Skeletal muscle satellite cell (primary cell): ENCODE results near the genes TBC1D2B, SH2D7 and CHRNA3.

DNA sequence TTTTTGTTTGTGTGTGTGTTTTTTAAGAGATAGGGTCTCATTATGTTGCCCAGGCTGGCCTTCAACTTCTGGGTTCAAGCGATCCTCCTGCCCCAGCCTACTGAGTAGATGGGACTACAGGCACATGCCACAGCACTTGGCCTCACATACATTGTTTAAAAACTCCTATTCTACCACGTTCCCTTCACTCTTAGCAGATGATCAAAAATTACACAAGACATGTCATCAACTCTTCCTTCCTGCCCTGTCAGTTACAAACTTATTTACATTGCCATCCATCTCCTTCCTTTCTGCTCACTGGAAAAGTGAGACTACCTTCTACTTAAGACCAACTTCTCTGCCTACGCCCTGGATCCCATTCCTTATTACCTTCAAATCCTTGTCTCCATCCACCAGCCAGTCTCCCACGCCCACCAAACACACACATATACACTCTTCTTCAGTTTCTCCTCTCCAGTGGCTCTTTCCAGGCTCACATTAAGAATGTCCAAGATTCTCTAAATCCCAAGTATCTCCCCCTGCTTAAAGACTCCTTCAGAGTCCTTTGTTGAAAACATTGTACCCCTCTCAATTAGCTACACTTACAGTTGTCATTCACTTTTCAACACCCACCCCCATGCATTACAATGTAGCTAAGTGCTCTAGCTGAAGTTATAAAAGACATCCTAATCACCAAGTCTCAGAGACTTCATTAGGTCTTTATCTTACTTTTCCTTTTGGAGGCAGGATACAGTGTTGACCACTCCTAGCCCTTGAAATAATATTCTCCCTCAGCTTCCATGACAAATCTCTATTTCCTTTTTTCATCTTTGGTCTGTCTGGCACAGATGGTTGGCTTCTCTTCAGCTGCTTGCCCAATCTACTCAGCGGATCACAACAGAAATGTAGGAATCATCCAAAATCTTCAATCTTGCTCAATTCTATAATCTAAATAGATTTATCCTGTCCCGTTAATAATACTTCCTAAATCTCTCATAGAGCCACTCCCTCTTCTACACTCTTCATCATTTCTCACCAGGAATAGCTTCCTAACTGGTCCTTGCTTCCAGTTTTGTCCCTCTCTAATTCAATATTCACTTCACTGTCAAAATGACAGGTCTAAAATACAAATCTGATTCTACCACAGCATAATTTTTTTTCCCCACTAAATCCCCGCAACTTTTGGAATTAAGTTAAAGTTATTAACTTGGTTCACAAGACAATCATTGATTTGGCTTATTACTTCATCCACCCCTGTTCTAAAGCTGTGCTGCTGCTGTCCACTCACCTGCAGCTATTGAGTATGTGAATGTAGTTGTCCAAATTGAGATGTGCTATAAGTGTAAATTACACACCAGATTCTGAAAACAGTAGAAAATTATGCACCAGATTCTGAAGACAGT is 4.0 kb downstream of the PEAK1 start:
- CAGE, long polyA plus RNA = no peak

DNA sequence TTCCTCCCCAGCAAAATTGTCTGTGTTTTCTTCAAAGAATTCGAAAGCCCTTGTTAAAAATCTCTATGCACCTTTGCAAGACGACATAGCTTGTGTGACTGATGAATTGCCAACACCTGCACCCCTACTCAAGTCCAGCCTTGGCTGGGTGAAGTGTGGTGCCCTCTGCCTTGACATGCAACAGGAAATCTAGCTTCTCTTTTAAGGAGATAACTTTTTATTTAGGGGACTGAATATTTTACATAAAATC is 642 bp downstream of the HMG20A start:
- CAGE, long polyA plus RNA = no peak

DNA sequence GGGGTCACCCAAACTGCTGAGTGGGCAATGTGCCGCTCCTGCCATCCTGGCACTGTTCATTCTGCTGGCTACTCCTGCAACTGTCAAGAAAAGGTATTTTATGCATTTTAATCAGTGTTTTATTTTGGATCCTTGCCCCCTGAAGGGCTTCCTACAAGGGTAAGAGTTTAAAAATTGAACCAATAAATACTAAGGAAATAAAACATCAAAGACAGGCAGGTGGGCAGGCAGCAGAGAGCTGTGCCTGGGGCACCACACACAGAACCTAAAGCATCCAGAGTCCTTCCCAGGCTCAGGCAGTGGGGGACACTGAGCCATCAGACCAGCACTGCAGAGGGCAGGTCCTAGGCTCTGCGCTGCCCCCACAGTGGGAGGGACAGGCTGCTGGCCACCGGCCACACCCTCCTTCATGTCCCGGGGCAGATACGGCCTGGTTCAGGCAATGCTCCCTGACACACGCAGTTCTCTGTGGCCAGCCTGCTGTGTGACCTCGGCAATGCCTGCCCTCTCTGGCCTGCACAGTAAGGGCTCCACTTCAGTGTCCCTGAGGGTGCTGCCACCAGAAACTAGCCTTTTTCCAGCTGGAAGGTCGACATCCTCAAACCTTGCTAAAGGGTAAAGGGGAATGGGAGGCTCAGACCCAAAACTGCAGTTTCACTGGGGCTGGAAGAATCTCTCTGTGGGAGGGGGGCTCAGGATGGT is 12.5 kb downstream of the LINGO1 start:
- CAGE, long polyA plus RNA = no peak

- CAGE, long polyA plus RNA = no peak
Observed at GRCh38 chr15:77632239-77632576, 504 bp downstream of the LINGO1 start.

DNA sequence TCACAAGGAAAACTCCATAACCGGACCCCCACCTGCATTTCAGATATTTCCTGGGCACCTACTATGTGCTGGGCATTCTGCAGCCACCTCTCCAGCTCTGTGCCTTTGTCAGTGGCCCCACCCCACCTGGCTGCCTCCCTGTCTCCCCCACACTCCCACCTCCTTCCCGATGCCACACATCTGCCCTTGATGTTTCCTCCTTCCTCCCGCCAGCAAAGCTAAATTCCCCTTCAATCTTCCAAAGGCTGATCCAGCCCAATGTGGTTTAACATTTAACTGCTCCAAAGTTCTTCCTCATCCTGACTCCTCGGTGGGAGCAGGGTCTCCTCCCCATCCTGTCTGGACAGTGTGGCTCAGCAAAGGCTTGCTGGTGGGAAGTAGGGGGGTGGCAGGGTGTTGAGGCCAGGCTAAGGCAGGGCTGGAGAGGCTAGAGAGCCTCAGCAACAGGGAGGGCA is 123.0 kb upstream of the LINGO1 start:
- CAGE, long polyA plus RNA = no peak

DNA sequence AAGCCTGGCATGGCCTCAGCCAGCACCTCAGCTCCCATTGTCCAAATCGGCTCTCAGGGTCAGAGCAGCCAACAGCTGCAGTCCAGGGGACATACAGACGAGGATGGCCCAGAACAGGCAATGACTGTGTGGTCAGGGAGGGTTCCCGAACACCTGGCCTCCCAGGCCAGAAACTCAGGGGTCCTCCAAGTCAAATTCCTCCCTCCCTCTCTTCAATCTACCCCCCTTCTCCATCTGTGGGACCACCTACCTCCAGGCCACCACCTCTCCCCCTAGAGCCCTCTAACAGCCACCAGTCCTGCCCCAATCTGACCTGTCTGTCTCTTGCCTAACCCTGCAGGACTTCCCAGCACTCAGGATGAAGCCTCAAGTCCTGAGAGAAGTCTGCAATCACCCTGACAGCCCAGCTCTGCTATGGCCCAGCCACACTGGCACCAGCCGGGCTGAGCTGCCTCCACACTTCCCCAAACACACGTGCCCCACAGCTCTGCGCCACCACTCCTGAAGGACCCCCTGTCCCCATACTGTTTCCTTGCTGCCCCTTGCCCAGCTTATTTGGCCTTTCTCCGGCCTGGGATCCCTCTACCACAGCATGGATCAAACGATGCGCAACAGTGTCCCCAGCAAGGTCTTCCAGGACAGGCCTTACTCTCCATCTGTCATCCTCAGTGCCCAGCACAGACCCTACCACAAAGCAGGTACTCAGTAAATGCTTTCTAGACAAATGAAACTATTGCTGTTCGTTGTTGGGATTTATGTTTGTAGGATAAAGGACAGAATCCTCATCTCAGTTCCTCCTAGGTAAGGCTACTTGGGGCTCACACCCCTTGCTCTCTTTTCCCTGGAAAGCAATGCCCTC is 76.6 kb downstream of the TBC1D2B start:
- CAGE, long polyA plus RNA = no peak

DNA sequence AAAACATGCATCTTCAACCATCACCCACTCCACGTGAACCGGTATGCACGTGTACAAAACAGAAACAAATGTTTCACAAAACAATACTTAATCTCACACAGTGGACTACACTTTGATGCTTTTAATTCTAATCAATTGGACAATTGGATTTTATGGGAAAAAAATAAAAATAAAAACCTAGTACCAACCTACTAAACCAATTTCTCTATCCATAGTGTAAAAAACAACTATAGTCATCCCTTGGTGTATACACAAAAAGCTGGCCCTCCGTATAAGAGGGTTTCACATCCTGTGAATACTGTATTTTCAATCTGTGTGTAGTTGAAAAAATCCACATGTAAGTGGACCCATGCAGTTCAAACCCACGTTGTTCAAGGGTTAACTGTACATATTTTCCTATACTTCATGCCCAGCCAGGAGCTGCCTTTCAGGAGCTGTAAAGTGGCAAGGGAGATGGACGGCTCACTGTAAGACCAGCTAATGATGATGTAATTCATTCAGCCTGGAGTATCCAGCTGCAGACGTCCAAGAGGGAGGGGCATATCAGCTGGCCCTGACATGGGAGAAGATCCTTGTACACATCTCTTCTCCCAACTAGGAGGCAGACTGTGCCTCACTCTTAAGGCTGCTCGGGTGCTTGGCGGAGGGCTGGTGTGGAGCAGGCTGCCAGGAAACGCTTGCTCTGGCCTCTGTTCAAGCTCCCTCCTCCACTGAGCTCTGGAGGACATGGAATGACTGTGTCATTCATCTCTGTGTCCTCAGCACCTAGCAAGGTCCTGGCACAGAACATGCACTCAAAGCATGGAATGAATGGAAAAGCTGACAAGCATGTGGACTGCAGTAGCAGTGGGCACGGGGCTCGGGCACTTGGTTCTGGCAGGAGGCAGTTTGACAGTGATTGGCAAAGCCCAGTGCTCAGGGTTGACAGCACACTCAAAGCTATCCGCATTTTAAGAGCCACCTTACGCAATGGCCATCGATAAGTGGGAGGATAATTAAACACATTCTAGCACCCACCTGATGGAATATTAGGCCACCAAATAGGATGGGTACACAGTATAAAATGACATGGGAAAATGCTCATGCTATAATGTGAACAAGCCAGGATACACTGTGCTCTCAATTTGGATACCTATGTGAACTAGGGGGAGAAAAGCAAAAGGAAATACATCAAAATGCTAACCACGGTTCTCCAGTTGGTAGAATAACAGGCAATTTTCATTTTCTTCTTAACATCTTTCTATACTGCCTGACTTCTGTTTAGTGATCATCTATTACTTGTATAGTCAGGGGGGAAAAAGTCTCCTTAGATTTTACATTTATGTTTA is 72.5 kb downstream of the TBC1D2B start:
- CAGE, long polyA plus RNA = no peak

GRCh38 chr15:78054950-78055305 is 22.6 kb downstream of the TBC1D2B start:
- CAGE, long polyA plus RNA = no peak

DNA sequence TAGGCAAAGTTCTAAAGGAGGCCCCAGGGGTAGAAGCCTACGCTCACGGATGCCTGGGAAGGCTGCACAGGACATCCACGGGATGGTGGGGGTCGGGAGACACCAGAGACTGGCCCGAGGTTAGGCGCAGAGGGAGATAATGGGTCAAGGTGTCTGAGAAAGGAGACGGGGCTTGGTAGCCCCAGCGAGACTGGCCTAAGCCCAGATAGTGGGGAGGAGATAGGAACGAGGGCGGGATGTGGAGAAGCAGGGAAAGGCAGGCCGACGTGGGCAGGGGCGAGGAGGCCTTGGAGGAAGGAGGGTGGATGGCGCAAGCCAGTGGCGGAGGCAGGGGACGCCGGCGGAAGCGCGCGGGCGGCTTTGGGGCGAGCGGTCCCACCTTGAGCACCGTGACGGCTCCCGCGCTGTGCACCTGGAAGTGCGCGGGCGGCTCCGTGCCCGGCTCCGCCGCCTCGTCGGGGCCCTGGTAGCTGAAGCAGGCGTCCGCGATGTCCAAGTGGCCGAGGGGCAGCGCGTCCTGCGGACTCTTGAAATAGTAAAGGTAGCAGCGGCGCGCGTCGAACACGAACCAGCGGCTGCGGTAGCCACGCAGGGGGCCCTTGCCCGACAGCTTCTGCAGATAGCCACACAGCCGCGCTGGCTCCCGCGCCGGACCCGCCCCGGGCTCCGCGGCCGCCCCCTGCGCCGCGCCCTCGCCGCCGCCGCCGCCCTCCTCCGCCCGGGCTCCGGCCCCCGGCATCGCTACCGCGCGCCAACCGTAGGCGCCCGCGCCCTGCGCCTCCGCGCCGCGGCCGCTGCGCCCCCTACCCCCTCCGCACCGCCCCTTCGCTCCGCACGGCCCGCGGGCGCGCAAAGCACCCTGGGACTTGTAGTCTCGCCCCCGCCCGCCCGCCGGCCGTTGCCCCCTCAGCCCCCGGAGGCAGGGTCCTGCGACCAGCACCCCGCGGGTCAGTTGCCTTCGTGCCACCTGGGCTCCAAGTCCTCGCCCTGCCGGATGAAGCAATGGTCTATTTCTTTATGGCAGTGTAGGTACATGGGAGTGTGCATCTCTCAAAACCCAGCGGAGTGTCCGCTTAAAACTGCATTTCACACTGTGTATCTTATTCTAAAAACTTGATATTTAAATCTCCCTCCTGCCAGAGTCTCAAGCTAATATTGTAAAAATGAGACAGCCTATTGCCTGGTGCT is at the start of gene TBC1D2B:
TBC1D2B (minus strand) TSS at position 798 of the 1,188 bp plus-strand sequence.
- CAGE, long polyA plus RNA = no peak

DNA sequence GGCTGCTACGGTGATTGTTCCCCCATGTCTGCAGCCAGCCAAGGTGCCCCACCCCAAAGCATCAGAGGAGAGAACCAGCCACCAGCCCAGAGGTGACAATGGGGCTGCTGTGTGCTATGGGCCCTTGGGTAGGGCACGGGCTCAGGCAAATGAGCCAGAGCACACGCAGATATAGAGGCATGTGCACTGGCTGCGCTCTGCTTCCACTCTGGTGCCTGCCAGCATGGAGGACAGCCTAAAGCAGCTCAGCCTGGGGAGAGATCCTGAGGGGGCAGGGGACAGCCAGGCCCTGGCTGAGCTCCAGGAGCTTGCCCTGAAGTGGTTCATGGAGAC is at the start of gene SH2D7:
SH2D7 (plus strand) TSS at position 200 of the 333 bp plus-strand sequence.
- CAGE, long polyA plus RNA = no peak

DNA sequence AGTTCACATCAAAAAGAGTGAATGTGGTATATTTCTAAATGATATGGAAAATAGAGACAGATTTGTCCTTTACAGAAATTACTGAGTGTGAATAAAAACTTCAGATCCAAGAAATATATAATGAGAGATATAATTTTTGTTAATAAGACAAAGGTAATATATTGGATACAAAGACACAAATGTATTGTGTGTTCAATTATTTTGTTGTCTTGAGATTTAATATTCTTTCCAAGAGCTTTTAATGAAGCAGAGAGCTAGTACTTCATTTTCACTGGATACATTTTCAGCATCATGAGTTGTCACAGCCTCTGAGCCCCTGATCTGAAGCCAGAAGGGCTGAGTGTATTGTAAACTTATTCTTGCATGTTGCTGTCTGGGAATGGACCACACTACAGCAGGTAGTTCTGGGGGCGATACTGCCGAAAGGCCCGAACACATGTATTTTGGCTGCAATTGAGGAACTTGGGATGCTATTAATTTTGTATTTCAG is 20.4 kb downstream of the IDH3A start:
- CAGE, long polyA plus RNA = start-site peak on the plus strand centred at position 421 of the sequence, 89 bp wide, 36 and 50 reads in 2 replicates

- CAGE, long polyA plus RNA = no peak
Observed at GRCh38 chr15:78204850-78205531, 29.4 kb downstream of the ACSBG1 start.

GRCh38 chr15:78245520-78245827 is 11.1 kb upstream of the ACSBG1 start:
- CAGE, long polyA plus RNA = no peak

DNA sequence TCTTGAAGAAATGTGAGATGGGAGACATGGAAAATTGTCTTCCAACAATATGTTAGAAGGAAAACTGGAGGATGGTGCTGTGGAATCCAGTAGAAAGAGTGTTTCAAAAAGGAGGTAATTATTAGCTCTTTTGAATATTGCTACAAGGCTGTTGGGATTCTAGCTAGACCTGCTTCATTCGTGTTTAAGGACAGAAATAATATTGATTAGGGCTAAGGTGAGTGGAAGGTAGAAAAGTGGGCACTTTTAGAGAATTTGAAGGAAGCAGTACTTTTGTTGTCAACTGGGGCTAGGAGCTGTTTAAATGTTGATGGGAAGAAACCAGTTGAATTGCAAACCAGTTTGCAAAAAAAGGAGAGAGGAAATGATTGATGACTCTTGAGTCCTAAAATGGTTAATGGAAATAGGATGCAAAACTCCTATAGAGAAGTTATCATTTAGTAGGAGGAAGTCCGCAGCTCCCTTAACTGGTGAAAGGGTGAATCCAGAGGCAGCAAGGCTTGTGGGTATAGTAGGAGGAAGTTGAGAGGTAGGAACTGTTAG is 15.2 kb downstream of the IREB2 start:
- CAGE, long polyA plus RNA = no peak

DNA sequence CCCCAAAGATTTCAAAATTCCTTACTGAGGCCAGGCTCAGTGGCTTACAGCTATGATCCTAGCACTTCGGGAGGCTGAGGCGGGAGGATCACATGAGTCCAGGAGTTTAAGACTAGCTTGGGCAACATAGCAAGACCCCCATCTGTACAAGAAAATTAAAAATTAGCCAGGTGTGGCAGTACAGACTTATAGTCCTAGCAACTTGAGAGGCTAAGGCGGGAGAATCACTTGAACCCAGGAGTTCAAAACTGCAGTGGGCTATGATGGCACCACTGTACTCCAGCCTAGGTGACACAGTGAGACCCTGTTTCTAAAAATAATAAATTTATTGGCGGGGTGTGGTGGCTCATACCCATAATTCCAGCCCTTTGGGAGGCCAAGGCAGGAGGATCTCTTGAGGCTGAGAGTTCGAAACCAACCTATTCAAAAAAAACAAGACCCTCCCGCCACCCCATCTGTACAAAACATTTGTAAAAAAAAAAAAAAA is 29.7 kb upstream of the HYKK start:
- CAGE, long polyA plus RNA = no peak

DNA sequence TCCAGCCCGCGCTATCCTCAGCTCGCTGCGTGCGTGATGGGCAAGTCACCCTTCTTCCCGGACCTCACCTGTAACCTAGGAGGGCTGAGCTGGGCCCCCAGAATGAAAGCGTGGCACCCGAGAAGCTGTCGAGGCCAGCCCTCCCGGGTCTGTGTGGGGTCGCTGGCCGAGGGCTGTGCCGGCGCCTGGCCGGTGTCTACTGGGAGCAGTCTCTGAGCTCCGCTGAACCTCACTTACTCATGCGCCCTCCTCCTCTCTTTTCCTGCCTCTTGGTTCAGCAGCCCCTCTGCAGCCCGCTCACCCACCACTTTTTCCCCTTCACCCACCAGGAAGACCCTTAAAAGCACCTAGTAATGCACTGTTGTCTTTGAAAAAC is 405 bp downstream of the HYKK start:
- CAGE, long polyA plus RNA = no peak

DNA sequence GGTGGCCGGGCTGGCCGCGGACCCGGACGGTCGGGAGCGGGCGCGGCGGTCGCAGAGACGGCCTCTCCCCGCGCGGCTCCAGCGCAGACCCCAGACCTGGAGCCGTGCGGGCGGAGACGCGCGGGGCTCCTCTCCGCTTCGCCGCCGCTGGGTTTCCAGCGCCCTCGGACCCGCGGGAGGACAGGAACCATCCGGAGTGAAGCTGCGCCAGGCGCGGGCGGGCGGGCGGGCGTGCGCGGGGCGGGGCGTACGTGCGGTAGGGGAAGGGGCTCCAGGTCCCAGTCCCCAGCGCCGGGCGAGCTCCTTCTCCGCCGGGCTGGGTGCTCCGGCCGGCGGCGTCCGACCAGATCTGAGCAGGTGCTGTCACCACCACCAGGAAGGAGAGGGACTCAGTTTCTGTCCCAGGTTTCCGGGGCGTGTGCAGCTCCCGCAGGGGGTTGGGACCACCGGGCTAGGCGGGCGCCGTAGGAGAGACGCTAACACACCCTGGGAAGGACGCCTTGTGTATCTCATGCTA is at the start of gene CHRNA3:
CHRNA3 (minus strand) TSS at position 198 of the 517 bp plus-strand sequence.
- CAGE, long polyA plus RNA = no peak

GRCh38 chr15:78720100-78720619 is 79.2 kb upstream of the CHRNB4 start:
- CAGE, long polyA plus RNA = no peak

- CAGE, long polyA plus RNA = no peak
Observed at GRCh38 chr15:78860489-78860685, 12.3 kb upstream of the MORF4L1 start.

- CAGE, long polyA plus RNA = no peak
Observed at GRCh38 chr15:78876402-78876776, 3.7 kb downstream of the MORF4L1 start.